AG08470 (cell line): ENCODE measurements around a stretch of chr1.

DNA sequence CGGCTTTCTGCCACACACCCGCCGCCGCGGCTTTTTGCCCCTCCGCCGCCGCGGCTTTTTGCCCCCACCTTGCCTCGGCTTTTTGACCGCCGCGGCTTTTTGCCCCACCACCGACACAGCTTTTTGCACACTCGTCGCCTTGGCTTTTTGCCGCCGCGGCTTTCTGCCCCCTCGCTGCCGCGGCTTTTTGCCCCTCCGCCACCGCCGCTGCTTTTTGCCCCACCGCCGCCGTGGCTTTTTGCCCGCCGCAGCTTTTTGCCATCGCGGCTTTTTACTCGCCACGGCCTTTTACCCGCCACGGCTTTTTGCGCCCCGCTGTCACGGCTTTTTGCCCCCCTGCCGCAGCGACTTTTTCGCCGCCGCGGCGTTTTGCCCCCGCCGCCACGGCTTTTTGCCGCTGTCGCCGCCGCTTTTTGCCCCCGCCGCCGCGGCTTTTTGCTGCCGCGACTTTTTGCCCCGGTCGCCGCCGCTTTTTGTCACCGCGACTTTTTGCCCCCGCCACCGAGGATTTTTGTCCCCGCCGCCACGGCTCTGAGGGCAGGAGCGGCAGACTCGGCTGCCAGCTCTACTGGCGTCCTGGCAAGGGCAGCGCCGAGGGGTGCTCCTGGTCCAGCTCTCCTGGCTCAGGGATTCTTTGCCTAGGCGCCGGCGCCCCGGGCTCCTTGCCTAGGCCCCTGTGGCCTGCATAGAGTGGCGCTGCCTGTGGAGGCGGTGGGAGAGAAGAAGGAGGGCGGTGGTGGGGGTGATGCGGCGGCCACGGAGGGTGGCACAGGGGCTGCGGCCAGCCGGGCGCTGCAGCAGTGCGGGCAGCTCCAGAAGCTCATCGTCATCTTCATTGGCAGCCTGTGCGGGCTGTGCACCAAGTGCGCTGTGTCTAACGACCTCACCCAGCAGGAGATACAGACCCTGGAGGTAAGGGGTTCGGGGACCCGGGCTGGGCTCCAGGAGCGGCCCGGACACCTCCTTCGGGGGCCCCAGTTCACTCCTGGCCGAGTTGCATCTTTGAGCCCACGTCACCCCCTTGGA is 211.9 kb downstream of the SRGAP2C start:
- RRBS: no CpG with 5 or more reads among the region's 100 CpGs

DNA sequence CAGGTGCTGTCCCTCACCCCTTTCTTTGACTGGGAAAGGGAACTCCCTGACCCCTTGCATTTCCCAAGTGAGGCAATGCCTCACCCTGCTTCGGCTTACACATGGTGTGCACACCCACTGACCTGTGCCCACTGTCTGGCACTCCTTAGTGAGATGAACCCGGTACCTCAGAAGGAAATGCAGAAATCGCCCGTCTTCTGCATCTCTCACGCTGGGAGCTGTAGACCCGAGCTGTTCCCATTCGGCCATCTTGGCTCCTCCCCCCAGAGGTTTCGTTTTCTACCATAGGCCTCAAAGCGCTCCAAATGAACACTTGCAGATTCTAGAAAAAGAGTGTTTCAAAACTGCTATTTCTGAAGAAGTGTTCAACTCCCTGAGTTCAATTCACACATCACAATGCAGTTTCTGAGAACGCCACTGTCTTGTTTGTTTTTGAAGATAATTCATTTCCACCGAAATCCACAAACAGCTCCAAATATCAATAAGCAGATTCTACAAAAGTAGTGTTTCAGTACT is 3782.9 kb downstream of the SRGAP2C start:
- RRBS: no CpG with 5 or more reads among the region's 11 CpGs

DNA sequence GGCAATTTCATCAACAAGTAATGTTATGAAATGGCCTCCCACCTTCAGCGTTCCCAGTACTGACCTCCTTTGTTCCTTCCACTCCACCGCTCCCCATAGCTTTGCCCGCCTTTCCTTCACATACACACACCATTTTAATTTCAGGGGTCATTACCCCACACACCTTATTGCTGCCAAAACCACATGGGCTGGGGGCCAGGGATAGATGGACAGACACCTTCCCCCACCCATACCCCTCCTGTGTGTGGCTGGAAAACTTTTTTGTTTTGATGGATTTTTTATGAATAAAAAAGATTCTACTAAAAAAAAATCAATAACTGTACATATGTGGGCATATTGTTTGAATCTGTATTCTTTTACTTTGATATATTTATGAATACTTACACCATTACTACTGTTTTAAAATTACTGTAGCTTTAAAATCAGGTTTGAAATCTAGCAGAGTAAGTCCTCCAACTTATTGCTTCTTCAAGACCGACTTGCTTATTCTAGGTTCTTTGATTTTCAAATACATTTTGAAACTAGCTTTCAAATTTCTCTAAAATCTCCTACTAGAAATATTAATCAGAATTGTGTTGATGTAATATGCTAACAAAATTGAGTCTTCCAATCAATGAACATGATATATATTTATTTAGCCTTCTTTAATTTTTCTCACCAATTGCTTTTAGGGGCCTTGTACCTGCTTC is 18.4 kb downstream of the NBPF15 start:
- RRBS: no CpG with 5 or more reads among the region's 4 CpGs

DNA sequence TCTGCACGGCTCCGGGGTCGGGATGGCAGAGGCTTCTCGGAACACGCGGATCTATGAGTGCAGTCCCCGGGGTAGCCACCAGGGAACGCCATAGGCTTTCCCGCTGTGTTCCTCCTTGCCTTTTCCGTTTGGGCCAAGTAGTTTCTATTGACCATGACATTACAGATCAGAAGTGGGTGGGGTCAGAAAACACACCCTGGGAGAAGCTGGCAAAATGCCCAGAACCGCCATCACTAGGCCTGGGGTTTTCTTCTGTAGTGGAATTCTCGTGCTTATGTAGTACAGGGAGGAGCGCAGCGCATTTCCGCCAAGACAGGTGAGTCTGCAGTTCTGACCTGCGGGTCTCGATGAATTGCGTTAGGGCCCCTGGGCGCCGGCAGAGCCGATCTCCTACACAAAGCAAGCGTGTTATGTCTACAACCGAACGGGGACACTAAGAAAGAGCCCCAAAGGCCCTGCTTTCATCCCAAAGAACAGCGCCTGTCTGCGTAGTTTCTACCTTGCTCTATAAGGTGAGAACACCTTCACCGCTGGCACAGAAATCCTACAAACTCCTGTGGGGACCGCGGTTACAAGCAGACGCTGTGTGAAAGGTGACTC is 28.9 kb upstream of the NBPF15 start:
- RRBS: no CpG with 5 or more reads among the region's 30 CpGs

DNA sequence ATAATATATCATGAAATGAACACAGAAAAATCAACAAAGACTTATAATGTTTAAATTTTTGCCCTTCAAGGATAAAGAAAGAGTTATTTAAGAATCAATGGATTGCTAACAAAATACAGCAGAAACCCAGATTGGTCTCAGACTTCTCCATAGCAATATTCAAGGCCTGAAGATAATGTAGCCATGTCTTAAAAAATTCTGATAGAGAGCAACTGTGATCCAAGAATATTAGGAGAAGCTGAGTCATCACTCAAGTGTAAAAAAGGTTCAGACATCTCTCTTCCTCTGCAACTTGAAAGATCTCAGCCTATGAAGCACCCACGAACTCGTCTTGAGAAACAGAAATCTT is 85.3 kb downstream of the SRGAP2B start:
- RRBS: no CpG with 5 or more reads among the region's 2 CpGs

DNA sequence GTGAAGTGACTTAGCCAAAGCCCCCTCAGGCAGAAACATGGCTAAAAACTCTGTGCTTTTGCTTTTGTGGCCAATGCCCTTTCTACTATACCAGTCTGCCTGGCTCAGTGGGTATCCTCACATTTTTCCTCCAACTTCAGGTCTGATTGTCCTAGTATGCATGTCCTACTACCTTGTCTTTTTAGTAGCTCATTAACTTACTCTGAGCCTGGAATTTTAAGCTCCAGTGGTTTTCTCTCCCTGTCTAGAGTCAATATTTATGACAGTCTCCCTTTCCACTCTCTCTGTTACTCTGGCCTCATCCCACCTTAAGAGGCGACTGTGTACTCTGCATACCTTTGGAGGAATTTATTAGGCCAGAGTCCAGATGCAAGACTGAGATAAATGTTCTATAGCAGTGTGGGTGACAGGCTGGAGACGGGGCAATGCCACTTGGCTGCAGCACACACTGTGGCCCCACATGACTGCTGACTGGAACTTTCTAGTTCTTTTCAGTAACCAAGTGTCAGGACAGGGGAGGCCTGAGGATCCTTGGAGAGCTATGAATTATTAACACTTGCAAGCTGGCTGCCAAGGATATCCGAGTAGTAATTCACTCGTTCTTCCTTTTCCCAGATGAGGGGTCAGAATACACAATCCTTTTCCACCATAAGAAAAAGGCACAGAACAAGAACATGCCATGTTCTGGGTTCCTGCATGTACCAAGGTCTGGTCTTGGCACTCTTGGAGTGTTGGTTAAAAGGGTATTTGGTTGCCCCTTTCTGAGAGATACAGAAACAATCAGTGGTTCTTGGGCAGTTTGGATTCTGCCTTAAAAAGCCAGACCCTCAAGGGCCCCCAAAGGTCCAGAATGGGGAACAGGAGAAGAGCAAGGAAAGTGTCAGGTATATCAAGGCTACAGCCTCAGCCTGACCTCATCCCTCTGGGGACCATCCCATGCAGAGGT is 4.2 kb upstream of the PDZK1 start:
- RRBS: no CpG with 5 or more reads among the region's 4 CpGs

DNA sequence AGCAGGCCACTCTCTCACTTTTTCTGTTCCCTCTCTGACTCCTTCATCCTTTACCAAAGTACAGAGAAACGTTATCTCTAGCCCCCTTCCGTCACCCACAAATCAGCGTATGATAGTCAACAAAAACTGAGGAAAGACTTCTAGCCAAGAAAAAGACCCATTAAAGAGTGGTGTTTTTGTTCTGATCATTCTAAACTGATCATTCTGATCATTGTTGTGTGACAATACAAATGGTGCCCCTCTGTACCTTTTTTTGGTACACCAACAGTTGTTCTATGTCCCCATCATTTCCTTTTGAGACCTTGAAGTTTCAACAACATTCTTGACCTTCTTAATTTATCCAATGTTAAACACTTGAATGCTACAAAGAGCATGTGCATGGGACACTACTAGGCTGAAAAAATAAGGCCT is 25.2 kb downstream of the CD160 start:
- RRBS: no CpG with 5 or more reads among the region's 3 CpGs

DNA sequence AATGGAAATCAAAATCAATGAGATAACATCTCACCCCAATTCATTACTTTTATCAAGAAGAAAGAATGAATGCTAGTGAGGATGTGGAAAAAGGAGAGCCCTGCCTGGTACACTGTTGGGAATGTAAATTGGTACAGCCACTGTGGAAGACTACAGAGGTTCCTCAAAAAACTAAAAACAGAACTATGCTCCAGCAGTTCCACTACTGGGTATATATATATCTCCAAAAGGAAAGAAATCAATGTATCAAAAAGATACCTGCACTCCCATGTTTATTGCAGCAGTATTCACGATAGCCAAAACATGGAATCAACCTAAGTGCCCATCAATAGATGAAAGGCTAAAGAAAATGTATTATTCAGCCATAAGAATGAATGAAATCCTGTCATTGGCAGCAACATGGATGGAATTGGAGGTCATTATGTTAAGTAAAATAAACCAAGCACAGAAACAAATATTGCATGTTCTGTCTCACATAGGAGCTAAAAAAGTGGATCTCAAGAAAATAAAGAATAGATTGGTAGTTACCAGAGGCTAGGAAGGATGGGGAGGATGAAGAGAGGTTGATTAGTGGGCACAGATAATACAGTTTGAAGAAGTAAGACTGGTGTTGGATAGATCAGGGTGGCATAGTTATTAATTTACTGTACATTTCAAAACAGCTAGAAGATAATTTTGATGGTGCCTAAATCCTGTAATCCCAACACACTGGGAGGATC is 1.3 kb upstream of the NUDT17 start:
- RRBS: no CpG with 5 or more reads among the region's 1 CpG

DNA sequence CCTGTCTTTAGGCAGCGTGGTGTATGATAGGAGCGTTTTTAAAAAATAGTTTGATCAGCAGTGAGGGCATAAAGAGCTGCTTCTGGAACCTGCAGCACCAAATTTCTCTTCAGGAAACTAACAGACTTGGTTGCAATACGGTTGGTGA is 429 bp upstream of the RBM8A start:
- RRBS: no CpG with 5 or more reads among the region's 3 CpGs

GRCh38 chr1:146036933-146037590 is 15.5 kb upstream of the HJV start:
- RRBS: no CpG with 5 or more reads among the region's 19 CpGs

DNA sequence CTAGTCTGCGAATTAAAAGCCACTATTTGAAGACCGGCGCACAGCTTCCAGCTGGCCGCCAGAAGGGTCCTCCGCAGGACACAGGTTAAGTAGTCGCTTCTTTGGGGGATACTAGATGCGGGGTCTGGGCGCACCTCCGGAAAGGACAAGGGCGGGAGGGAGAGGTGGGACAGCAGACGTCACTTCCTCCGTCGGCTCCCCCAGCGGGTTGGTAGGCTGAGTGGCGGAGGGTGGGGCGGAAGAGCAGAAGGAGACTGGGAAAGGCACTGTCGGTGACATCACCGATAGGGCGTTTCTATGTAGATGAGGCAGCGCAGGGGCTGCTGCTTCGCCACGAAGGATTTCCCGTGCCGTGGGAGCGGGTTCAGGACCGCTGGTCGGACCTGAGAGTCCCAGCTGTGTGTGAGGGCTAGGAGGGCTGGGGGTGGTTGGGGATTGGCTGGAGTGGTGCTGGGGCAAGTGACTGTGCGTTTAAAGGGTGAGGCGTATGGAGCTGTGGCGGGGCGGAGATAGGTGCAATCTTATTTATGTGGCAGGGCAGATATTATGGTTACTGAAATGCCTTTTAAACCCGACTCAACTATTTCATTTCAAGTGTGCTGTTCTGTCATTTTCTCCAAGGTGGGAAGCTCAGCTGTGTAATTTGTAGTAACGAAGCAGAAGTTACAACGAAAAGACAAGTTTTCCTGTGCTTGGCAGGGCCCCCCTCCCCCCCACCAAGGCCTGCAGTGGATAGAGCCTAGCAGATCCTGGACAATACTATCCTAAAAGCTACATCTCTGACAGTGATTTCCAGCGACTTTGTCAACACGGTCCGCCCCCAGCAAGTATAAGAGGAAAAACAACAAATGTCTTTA is 42.6 kb upstream of the PPIAL4H start:
- RRBS: no CpG with 5 or more reads among the region's 37 CpGs

DNA sequence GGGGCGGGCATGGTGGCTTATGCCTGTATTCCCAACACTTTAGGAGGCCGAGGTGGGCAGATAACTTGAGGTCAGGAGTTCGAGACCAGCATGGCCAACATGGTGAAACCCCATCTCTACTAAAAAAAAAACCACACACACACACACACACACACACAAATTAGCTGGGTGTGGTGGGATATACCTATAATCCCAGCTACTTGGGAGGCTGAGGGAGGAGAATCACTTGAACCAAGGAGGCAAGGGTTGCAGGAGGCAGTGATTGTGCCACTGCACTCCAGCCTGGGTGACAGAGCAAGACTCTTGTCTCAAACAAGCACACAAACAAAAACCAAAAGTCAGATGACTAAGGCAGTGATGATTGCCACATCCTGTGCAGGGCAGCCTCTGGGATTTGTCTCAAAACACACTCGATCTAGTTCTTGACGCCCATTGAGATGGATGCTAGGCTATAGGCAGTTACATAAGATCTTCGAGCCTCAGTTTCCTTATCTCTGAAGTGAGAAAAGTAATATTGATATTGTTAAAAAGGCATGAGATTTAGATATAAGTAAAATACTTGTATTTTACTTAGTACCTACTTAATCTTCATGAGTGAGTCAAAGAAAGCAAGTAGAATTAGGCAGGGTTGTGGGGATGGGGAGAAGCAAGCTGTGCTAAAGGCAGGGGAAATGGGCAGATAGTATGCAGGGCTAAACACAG is 67.4 kb upstream of the PPIAL4H start:
- RRBS: no CpG with 5 or more reads among the region's 6 CpGs

GRCh38 chr1:146948325-146949090 is 10.4 kb downstream of the NBPF12 start:
- RRBS: no CpG with 5 or more reads among the region's 11 CpGs

- RRBS: no CpG with 5 or more reads among the region's 3 CpGs
Observed at GRCh38 chr1:147156975-147157852, 15.1 kb downstream of the PRKAB2 start.

- RRBS: no CpG with 5 or more reads among the region's 5 CpGs
Observed at GRCh38 chr1:147200981-147201700, 24.0 kb downstream of the FMO5 start.

DNA sequence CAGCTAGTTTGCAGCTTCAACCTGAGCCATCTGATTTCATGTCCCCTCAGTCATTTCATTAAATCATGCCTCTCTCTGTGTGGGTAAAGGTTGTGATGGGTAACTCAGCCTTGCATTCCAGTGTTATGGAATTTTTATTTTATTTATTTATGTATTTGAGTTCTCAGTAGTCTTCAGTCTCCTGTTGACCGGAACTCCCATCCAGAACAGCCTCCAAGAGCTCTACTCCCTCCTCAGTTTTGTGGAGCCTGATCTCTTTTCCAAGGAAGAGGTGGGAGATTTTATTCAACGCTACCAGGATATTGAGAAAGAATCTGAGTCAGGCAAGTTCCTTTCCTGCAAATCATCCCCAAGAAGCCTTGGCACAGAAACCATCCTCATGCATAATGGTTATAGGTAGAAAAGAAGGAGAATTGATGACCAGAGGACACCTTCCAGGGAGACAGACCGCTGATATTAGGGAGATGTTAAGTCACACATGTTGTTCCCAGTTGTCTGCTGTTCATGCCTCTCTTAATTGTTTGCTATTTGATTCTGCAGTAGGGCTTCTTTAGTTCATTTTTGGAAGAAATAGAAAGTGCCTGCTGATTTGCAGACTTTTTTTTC is 21.9 kb downstream of the CHD1L start:
- RRBS: no CpG with 5 or more reads among the region's 3 CpGs

DNA sequence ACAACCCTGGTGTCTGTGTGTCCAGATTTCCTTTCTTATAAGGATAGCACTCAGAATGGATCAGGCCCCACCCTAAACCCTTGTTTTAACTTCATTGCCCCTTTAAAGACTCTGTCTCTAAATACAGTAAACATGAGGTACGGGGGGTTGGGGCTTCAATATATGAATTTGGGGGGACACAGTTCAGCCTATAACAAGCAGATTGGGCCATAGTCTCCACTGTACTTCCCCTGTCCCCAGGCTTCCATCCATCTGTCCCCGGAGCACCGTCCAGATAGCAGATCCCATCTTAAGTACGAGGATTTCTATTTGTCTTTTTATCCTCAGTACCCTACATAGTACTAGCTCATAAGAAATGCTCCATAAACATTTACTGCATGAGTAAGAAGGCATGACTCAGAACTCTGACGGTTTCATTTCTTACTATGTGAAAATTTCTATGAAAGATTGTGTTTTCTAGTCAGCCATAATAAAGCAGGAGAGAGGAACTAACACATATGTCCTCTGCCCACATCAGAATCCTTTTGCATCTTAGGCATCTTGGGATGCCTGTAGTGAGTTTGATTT is 49.4 kb downstream of the CHD1L start:
- RRBS: no CpG with 5 or more reads among the region's 5 CpGs

DNA sequence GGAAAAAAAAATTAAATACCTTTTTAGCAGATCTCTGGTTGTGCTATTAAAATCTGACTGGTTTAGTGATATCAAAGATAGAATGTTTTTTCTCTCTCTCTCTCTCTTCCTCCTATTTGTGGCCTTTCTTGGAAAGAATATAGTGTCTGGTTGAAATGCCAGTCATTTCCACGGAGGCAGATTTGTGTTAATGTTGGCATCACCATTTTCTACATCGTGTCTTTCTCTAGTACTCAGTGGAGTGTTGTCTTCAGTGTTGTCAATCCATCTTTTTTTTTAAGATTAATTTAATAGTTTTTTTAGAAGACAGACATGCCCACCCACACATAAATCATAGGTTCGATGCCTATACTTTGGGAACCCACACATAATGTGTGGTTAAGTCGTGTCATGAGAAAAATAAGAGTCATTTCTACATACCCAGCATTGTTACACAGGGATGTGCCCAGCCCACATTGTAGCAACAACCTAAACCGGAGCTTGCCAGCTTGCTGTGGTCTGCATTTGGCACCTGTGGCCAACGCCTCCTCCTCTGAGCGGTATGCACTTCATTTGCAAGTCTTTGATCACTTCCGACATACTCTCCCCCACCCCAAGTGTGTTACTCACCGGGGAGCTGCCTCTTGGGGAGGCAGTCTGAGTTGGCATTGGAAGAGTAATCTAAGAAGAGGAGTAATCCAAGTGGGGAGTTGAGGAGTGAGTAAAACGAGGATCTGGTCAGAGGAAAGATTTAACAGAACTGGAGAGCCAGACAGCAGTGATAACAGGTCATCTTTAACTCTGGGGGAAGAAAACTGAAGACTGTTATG is 3.6 kb downstream of the BCL9 start:
- RRBS: no CpG with 5 or more reads among the region's 10 CpGs

DNA sequence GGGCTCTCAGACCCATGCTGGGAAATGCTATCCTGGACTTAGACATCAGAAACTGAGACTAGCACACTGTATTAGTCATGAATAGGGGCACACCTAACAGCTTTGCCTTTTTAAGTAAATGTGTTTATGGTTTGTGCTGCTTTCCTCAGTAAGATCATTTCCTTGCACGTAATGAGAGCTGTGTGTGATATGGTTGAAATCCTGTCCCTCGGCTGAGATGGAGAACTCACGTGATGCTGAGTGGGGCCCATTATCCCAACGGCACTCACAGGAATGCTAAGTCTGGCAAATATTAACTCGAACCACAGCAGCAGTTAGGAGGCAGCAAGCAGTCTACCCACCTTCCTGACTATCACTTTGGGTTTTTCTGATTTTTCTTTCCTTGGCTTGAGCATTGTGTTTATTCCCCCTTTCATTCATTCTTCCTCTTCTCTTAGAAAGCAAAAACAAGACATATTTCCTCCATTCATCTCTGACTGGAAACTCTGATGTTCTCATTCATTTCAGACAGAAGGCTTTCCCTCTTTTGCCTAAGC is 38.3 kb downstream of the BCL9 start:
- RRBS: no CpG with 5 or more reads among the region's 5 CpGs